MCF 10A (cell line): ENCODE data around the genes NPIPB6, ATXN2L, TUFM and RABEP2.

- PRO-cap, result no peak
- RRBS, result no CpG with 5 or more reads among the region's 12 CpGs
Observed at GRCh38 chr16:28311993-28312278, 19.6 kb downstream of the SBK1 start.

GRCh38 chr16:28363341-28363797 is at the start of gene NPIPB6:
NPIPB6 (minus strand) TSS chr16:28363508.
- PRO-cap, result no peak
- RRBS, result no CpG with 5 or more reads among the region's 6 CpGs

DNA sequence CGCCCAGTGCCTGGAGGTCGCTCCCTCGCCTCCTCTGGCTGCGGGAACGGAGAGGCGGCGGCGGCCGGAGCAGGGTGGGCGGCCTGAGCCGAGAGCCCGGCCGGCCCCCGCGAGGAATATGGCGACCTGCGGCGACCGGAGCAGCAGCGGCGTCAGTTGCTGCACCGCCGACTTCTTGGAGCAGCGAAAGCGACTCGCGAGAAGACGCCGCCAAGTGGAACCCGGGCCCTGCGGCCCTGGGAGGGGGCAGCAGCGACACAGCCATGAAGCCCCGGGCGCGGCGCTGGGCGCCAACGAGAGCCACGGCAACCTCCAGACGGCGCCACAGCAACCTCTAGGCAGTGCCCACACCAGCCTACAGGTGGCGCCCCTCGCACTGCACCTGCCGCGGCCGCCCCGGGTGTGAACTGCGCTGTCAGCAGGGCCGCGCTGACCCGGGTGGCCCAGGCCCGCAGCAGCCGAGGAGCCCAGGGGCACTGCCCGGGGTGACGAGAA is 1.3 kb upstream of the NPIPB6 start:
- PRO-cap, result no peak
- RRBS, result no CpG with 5 or more reads among the region's 55 CpGs

DNA sequence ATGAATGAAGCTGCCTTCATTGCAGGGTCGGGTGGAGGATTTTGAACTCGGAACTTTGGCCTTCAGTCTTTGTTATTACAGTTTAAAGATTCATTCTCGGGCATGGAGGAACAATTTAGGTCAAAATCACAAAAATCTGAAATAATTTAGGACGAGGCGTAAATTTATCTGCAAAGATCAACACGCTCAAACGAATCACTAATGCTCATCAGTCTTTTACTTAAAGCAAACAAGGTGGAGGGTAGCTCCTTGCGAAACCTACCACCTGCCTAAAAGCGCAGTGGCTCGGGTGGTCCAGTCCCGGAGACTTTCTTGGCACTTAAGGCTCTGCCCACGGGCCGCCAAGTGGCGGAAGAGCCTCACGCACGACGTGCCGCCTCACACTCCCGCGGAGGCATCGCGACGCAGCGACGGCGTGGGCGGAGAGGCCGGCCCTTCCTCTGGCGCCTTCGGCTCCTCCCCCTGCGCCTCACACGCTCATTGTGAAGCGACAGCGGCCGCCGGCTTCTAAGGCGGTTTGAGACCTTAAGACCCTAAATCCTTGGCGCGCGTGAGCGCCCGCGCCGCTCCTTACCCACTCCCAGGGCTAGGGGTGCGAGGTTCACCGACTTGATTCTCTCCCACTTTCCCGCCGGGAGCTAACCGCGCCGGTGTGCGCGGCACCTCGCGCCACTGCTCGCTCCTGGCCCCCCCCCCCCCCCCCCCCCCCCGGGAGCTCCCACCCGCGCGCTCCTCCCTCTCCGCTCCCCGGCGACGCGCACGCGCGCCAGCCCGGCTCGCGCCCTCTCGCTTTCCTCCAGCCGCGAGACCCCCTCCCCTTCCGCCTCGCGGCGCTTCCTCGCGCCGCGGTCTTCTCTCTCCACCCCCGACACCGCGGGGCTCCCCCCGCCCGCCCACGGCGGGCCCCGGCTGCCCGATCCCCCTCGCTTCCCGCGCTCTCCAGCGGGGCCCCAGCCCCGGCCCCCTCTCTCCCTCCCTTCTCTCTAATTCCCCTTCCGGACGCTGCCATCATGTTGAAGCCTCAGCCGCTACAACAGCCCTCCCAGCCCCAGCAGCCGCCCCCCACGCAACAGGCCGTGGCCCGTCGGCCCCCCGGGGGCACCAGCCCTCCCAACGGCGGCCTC is at the start of gene ATXN2L:
TSS of gene ATXN2L (plus strand) at position 750 of the 1,124 bp plus-strand sequence.
- PRO-cap, result bidirectional peak, plus-strand start at position 480 of the sequence, minus-strand start at position 347 of the sequence; bidirectional peak, plus-strand start at position 819 of the sequence, minus-strand start at position 684 of the sequence
- RRBS, result 1% methylated on average over 32 of the region's 107 CpGs

- PRO-cap, result bidirectional peak, plus-strand start at chr16:28846503, minus-strand start at chr16:28846300
- RRBS, result 1% methylated on average over 15 of the region's 89 CpGs
Observed at GRCh38 chr16:28845771-28847002, at the start of gene TUFM. TUFM (minus strand) TSS chr16:28846348.

GRCh38 chr16:28864222-28864362 is 449 bp downstream of the SH2B1 start:
- PRO-cap, result no peak
- RRBS, result 2% methylated on average over 1 of the region's 5 CpGs

DNA sequence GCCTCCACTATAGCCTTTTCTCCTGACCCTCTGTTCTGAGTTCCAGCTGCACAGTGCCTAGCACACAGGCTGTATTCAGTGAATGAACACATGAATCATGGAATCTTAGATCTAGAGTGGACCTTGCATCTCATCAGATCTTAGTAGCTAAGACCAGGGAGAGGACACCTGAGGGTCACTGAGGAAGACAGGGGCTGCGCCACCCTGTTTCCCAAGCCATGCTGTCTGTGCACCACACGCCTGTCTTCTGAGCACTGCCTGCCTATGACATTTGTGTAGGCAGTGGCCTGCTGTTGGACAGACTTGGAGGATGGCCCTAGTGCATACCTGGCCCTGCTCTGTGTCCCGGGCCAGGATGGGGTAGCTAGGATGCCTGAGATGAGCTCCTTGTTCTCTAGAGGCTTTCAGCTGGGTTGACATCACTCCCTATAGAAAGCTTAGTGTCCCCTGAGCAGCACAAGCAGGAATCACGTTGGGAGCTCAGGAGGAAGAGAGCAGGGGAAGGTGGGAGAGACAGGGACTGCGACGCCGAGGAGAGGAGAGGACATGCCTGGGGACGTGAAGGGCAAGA is 6.3 kb downstream of the SH2B1 start:
- PRO-cap, result no peak
- RRBS, result no CpG with 5 or more reads among the region's 8 CpGs

- PRO-cap, result no peak
- RRBS, result 92% methylated on average over 6 of the region's 14 CpGs
Observed at GRCh38 chr16:28876152-28876624, 2.1 kb upstream of the ATP2A1 start.

DNA sequence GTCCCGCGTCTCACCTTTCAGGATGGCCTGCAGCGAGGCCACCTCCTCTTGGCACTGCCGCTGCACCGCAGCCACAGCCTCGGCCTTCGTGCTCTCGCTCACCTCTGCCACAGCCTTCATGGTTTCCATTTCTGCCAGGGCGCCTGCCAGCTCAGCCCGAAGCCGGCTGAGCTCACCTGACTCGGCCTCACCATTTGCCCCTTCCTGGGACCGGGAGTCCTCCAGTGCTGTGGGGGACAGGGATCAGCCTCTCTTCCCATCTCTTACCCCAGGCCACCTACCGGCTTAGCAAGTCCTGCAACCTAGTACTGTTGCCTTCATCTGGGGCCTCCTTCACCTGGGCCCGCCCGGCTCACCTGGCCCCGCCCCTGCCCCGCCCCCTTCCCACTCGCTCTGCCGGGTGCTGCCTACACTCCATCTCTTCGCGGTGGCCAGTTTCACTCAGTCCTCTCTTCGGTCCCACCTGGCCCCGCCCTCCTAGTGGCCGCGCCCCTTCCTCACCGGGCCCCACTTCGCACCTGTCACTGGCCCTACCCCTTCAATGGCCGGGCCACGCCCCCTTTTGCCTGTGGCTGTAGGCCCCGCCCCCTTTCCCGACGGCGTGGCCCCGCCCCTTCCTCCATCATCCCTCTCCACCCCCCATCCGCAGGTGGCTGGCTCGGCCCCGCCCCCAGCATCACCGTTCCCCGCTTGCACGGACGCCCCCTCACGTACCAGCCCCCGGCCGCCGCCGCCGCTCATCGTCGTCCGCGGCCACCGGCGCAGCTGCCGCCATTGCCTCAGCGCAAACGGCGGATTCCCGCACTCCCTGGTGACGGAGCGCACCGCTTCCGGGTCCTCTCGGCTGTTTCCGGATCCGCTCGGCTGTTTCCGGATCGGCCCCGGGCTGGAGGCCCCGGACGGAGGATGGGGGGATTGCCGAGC is at the start of gene RABEP2:
TSS of gene RABEP2 (minus strand) at position 850 of the 924 bp plus-strand sequence.
- PRO-cap, result bidirectional peak, plus-strand start at position 419 of the sequence, minus-strand start at position 279 of the sequence; bidirectional peak, plus-strand start at position 875 of the sequence, minus-strand start at position 850 of the sequence
- RRBS, result 1% methylated on average over 40 of the region's 73 CpGs

GRCh38 chr16:28963930-28964664 is 10.5 kb upstream of the SPNS1 start:
- PRO-cap, result no peak
- RRBS, result no CpG with 5 or more reads among the region's 4 CpGs

DNA sequence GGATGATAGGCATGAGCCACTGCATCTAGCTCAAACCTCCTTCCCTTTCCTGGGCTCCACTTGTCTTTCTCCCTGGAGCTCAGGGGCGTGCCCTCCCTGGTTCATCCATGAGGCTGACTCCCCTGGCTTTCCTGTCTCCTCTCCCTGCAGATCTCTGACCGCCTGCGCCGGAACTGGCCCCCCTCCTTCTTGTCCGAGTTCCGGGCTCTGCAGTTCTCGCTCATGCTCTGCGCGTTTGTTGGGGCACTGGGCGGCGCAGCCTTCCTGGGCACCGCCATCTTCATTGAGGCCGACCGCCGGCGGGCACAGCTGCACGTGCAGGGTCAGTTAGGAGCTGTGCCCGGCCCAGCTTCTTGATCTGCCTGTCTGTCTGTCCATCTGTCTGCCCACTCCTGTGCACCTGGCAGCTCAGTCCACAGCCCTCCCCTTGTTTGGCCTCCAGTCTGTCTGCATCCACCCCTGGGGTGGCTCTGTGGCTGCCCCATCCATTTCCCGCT is 1.2 kb upstream of the LAT start:
- PRO-cap, result no peak
- RRBS, result 84% methylated on average over 8 of the region's 19 CpGs

GRCh38 chr16:29074645-29075685 is 90.1 kb downstream of the LAT start:
- PRO-cap, result no peak
- RRBS, result 85% methylated on average over 3 of the region's 44 CpGs

- PRO-cap, result no peak
- RRBS, result no CpG with 5 or more reads among the region's 25 CpGs
Observed at GRCh38 chr16:29107166-29107853, 122.5 kb downstream of the LAT start.

- PRO-cap, result no peak
- RRBS, result no CpG with 5 or more reads among the region's 4 CpGs
Observed at GRCh38 chr16:29172241-29172448, 187.3 kb downstream of the LAT start.

DNA sequence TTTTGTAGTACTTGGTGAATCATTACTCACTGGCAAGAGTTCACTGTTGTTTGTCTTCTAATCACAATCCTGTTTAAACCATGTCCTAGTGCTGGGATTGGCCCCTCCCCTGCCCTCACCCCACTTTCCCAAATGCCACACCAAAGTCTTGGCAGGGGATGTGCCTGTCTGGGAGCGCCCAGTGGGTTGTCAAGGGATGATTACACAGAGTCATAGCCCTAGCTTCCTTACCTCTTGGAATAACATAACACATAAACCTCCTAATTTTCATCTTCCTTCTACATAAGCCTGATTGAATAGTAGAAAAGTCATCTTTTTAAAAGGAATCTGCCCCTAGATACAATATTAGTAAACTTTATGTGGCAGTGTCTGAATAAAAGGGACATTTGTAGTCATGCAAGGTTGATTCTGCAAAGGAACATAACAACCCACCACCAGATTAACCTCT is 187.6 kb downstream of the LAT start:
- PRO-cap, result no peak
- RRBS, result no CpG with 5 or more reads among the region's 1 CpG

GRCh38 chr16:29183006-29183318 is 198.1 kb downstream of the LAT start:
- PRO-cap, result no peak
- RRBS, result no CpG with 5 or more reads among the region's 6 CpGs

- PRO-cap, result no peak
- RRBS, result no CpG with 5 or more reads among the region's 45 CpGs
Observed at GRCh38 chr16:29218486-29219696, 187.6 kb downstream of the NPIPB11 start.

GRCh38 chr16:29220001-29220286 is 186.6 kb downstream of the NPIPB11 start:
- PRO-cap, result no peak
- RRBS, result no CpG with 5 or more reads among the region's 13 CpGs

- PRO-cap, result no peak
- RRBS, result no CpG with 5 or more reads among the region's 4 CpGs
Observed at GRCh38 chr16:29273025-29273492, 133.5 kb downstream of the NPIPB11 start.

DNA sequence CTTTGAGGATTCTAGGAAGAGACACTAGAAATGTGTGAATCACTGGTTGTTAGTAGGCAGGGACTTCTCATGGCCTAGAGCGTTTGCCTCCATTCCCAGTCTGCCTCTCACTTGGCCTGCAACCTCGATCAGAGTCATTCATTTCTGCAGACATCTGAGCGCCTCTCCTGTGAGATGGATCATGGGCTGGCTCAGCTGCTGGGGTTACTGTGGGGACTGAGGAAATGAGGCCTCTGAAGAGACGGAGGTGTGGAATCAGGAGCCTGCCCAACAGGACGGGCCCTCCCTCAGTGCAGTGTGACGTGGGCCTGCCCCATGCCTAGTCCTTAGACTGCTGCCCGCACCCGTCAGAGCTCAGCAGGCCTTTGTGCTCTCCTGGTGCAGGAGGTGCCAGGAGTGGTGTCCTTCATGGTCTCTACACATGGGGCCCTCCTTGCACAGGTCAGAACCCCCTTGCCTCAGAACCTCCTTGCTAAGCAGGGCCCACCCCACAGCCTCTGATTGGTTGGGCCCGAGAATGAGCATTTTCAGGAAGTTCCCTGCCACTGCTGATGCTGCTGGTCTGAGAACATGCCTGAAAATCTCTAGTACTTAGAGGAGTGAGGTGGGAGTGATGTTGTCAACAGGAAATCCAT is 99.4 kb downstream of the NPIPB11 start:
- PRO-cap, result no peak
- RRBS, result no CpG with 5 or more reads among the region's 9 CpGs